HT-29 (cell line): ENCODE results near the genes FOXO3B, SLC5A10, GRAPL, SLC47A1 and SPECC1.

GRCh38 chr17:18313939-18314371 is 839 bp downstream of the TOP3A start:
- RAMPAGE, long total RNA, result no peak

DNA sequence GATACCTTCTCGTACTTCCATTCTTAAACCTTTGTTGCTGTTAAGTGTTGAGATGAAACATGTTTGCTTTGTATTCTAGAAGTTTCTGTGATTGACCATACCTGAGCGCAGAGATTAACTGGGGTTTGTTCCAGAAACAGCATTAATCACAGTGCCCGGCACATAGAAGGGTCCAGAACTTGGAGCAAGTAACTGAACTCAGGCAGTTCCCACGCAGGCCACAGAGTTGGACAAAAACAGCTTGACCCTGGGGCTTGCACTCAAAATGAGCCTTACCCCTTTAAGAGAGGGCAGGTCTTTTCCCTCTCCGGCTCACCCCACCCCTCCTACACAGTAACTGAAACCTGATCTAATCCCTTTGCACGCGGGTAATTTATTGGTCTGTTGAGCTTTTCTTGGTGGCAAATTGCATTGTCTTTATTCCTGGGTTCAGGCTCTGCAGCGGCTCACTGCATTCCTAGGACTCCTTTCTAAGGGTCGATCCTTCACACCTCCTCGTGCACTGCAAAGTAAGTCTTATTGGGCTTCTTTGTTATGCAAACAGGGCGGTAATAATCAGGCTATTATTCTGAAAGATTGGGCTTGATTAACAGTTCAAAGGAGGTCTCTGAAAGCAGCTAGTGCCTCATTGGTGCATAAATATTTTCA is 74.8 kb downstream of the TBC1D28 start:
- RAMPAGE, long total RNA, result no peak

DNA sequence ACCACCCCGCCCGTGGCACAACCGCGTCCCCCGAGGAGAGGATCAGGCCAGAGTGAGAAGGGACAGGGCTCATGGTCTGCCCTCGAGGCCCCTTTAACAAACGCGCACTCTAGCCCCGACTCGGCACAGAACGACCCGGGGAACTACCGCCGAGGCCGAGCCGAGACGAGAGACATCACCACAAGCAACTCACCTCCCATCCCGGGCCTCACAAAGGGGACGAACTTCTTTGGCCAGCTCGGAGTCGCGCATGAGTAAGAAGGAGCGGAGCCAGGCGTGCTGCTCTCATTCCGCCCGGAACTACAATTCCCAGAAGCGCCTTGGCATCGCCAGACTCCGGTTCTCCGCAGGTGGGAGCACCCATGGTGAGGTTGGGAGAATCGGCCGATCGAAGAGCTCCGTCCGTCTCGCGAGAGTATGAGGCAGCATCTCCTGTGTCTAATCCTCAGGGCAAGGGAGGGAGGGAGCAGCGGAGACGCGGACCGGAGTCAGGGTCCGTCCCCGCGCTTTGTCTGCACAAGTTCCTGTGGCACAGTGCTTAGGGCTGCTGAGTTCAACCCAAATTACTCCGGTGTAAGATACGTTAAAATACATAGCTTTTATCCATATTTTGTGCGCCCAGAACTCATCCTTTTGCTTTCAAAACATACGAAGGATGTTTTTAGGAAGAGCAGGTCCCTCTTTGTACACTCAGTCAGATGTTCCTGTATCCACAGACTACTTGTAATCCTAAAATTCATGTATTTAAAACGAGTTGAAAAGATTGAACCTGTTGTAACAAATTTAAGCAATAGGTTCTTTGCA is at the start of gene FOXO3B:
Gene FOXO3B, minus strand, starts transcription at position 304 of the 804 bp plus-strand sequence.
- RAMPAGE, long total RNA, result no peak

DNA sequence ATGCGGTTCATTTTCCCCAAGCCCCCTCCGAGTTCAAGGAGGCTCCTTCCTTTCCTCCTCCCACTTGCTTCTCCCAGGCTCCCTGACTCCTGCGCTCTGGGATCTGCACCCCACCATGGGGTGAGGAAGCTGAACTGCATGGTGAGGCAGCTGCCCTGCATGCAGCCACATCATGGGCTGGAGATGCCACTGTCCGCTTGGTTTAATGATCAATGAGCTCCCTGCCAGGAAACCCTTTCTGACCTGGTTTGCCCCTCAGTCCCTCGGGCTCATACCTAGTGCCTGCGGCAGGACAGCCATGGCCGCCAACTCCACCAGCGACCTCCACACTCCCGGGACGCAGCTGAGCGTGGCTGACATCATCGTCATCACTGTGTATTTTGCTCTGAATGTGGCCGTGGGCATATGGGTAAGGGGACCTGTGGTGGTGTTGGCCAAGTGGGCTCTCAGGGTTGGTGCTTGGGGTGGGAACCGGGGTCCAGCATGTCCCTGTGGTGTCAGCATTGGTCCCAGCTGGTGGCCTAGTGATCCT is at the start of gene SLC5A10:
Gene SLC5A10, plus strand, starts transcription at position 258 of the 532 bp plus-strand sequence.
- RAMPAGE, long total RNA, result no peak

DNA sequence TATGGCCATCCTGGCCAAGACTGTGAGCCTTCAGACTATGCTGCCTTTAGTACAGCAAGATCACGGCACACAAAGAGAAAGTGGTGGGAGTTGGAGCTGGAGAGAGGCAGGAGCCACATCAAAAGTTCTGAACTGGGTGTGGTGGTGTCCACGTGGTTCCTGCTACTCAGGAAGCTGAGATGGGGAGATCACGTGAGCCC is 3.6 kb downstream of the SLC5A10 start:
- RAMPAGE, long total RNA, result no peak

GRCh38 chr17:19127168-19127640 is at the start of gene GRAPL:
TSS of gene GRAPL (plus strand) at chr17:19127589.
- RAMPAGE, long total RNA, result no peak

DNA sequence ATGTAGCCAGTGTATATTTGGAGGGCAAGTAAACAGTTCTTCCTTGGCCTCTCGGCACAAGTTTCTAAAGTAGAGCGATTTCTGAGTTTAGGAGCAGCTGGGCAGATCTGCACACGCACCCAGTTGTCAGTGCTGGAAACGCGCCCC is 26.6 kb downstream of the EPN2 start:
- RAMPAGE, long total RNA, result no peak

DNA sequence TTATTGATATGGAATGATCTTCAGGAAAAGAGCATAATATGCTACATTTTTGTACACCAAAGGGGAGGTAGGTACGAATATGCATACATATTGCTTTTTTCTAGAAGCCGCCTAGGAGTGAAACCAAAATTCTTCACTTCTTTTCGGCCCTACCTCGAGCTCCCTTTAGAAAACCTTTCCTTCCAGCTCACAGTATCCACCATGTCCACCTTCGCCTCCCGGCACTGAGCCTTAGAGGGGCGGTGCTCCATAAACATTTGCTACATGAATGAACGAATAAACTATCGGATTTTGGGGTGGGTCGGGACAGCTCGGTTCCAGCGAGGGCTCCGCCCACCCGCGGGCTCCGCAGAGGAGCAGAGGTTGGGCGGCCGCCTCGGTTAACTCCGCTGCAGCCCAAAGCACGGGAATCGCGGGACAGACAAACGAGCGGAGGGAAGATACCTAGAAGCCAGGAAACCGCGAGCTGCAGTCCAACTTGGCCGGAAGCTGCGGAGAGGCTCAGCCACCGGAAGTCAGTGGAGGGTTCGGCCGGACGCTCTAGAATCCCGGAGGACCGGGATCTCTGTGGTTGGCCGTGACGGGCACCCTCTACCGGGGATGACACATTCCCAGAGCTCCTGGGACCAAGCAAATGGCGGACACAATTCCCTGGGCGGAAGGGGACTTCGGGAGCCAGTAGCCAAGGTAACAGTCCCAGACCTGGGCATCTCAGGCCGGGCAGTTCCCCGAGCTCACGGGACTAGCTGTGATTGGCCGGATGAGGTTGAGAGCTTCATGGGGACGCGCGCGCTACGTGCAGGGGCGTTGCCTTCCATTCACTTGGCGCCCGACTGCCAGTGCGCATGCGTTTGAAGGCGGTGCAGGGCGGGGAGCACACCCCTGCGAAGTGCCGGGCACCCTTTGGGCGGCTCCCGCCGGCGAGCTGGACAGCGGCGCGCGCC is 611 bp upstream of the MAPK7 start:
- RAMPAGE, long total RNA, result no peak

- RAMPAGE, long total RNA, result no peak
These were observed 13.9 kb upstream of the SLC47A1 start for GRCh38 chr17:19519789-19520122.

GRCh38 chr17:19533002-19533529 is 588 bp upstream of the SLC47A1 start:
- RAMPAGE, long total RNA, result no peak

- RAMPAGE, long total RNA, result no peak
These were observed at the start of gene SLC47A1 for GRCh38 chr17:19533530-19534039. TSS of gene SLC47A1 (plus strand) at chr17:19533854.

- RAMPAGE, long total RNA, result no peak
These were observed 4.9 kb downstream of the SLC47A1 start for GRCh38 chr17:19538360-19539123.

- RAMPAGE, long total RNA, result no peak
These were observed 11.2 kb downstream of the SLC47A1 start for GRCh38 chr17:19544864-19545231.

DNA sequence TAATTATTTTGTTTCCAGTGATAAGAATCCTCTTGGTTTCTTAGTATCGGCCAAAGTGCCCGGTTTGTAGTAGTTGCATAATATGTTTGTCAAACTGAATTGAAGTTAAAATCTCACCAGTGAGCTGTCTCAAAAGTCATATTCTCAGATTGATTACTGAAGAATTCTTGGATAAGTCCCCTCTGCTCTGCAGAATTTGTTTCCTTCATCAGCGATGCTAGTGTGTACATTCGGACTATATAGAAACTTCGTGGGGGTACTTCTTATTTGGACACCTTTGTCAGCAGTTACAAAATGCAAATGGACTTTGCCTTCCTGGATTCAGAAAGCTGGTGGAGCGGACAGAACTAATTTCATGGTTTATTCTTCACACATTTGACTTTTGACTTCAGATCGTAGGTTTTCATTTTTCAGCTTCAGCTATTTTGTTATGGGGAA is 28.2 kb downstream of the SLC47A1 start:
- RAMPAGE, long total RNA, result no peak

GRCh38 chr17:19583729-19584534 is 50.3 kb downstream of the SLC47A1 start:
- RAMPAGE, long total RNA, result no peak

DNA sequence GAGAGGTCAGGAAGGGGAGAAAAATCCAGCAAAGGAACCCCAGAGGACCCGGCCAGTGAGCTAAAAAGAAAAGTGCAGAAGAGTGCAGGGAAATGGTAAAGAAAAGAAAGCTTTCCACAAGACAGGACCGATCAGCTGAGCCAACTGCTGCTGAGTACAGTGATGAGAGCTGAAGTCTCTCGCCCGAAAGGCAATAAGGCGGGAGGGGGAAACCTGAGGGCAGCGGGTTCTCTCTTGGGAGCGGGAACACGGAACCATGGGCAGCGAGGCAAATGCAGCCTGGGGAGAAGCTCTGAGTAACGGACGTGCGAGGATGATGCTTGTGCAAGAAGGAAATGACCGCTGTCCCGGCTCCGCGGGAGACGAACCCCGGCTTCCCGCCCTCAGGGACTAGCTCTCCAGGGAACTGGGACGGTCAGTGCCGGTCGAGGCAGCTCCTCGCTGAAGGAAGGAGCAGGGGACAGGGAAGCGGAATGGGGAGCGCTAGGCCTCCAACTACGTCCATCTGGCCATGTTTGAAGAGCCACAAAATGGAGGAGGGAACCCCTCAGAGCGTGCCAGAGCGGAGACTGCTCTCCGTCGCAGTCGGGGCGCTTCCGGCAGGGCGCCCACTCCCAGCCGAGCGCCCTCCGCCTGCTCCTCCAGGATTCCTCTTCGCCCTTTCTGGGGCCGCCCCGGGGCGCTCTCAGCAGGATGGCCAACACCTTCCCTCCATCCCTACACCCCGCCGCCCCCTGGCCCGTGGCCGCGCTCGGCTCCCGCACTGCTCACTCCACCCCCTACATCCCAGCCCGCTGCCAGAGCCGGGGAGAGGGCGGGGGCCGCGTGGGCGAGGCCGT is 480 bp upstream of the ALDH3A2 start:
- RAMPAGE, long total RNA, result no peak

DNA sequence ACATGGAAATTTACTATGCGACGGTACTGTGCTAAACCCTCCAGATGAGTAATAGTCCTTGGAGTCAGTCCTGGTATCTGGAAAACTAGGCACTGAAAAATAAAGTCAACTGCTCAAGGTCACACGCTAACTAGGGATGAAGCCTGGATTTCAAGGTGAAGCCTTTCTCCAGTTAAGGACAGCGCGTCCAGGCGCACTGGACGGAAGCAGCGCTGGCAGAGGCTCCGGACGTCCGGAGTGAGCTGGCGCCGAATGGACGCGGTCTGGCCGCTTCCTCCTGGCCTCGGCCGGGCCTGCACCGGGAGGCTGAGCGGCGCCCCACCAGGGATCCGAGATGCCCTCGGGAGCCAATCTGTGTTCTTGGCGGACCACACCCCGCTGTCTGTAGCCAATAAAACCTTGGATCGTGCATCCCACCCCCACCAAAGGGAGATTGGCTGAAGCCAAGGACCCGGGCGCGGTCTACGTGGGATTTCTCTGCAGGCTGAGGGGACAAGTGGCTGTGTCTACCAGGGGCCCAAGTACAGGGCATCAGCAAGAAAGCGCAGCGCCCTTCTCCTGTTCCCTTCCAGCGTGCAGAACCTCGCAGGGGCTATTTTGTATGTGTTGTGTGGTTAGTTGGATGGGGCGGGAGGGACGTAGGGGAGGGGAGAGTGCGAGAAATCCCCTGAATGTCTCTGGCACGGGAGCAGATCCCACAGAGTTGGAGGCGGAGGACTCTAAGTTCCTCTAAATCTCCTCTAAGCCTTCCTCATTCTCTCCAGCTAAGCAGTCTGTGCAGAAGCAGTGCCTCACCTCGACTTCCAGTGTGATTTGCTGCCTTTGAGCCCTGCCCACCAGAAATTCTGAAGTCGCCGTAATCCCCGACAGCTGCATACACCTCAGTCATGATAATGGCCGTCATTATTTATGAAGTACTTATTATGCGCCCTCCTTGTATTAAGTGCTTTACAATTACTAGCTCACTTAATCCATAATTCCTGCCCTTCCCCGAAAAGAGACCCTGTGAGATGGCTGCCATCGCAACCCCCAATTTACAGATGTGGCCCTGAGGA is 2.5 kb upstream of the AKAP10 start:
- RAMPAGE, long total RNA, result no peak

DNA sequence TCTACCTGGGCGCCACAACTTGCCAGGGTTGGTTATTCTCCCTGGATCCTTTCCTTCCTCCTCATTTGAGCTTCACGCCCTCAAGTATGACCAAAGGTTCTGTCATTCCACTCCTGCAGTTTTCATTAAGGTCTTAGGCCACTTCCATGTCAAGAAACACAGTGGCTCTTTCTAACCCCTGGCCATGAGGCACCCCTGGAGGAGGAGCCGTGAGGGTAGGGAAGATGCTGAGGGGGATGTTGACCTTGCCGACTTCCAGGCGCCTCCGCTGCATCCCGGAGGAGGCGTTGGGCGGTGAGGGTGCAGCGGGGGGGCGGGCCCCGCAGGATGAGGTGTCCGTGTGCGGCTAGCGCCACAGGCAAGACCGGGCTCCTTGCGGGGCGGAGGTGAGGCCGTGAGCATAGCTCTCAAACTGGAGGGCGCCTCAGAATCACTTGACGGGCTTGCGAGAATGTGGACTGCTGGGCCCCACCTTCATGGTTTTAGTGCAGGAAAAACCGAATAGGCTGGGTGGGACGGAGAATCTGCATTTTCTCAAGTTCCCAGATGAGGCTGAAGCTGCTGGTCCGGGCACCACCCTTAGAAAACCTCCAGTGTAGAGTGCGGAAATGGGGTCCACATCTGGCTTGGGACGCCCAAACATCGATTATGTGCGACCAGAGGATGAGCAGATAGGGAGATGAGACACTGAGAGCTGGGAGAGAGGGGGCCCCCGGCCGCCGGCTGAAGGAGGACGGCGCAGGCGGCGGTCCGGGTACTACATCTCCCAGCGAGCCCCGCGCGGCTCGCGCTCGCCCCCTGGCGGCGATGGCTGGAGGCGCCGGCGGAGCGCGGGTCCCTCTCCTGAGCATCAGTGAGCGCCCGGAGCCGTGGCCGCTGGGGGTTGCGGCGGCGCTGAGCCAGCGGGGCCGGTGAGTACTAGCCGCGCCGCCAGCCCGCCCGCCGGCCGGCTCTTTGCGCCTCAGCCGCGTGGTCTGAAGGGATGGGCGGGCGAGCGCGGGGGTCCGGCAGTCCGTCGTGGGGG is at the start of gene SPECC1:
Gene SPECC1, plus strand, starts transcription at position 846 of the 1,024 bp plus-strand sequence.
- RAMPAGE, long total RNA, result no peak

DNA sequence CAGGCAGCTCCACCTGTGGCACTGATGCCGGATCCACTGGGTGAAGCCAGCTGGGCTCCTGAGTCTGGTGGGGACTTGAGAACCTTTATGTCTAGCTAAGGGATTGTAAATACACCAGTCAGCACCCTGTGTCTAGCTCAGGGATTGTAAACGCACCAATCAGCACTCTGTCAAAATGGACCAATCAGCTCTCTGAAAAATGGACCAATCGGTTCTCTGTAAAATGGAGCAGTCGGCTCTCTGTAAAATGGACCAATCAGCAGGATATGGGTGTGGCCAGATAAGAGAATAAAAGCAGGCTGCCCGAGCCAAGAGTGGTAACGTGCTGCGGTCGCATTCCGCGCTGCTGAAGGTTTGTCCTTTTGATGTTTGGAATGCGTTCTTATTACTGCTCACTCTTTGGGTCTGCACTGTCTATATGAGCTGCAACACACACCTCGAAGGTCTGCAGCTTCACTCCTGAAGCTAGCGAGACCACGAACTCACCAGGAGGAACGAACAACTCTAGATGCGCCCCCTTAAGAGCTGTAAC is 7.7 kb downstream of the SPECC1 start:
- RAMPAGE, long total RNA, result no peak

DNA sequence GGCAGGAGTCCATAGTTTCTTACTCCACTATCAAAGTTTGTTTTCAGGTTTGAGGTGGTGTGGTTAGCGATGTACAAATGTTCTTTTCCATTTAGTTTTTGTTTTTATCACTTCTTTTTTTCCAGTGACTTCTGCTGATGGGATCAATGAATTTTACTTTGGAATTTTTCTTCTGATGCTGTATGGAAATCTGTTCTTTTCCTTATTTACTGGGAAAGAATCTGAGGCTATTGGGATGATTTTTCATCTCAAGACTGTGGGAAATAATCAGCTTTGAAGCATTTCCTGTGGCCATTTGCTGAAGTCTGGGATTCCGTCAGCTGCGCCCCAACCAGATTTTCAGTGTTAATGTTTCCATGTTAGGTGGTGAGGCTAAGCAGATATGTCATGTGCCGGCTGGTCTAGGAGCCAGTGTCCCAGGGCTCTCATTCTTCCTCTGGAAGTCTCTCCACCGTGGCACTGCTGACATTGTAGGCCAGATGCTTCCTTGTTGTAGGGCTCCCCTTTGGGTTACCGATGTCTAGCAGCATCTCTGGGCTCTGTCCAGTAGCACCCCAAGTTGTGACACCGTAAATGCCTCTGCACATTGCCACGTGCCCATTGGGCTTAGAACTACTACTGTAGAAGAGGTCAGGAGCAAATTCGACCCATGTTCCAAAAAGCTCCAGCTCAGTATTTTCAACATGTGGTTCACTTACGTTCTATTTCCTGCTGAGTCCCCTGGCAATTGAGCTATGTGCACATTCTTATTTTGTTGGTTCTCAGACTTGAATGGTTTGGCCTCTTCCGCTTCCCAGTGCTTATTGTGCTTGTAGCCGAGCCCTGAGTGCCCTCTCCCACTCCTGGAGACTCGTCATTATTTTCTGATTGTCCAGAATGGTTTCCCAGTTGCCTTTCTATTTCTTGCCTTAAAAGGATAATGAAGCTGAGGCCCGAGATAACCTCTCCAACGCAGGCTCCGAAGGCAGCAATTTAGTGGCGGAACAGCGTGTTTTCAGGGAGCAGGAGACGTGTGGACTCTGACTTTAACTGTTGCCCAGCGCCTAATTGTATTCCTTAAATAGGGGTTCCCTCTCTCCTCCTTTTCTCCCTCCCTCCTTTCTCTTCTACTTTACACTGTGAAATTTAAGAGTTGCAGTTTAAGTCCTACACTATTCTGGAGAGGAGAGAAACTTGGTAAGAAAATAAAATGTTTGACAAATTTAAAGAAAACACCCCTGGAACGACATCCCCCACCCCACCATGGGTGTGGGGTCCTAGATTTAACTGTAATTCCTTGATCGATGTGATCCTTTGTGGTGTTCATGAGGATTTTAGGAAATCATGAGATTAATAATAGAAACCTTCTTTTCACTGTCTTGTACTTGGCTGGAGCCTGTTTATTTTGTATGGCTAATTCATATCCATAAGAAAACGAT is 82.3 kb downstream of the SPECC1 start:
- RAMPAGE, long total RNA, result no peak